ENCODE results near the genes PPP2R5D, CUL9, CRIP3 and YIPF3.

DNA sequence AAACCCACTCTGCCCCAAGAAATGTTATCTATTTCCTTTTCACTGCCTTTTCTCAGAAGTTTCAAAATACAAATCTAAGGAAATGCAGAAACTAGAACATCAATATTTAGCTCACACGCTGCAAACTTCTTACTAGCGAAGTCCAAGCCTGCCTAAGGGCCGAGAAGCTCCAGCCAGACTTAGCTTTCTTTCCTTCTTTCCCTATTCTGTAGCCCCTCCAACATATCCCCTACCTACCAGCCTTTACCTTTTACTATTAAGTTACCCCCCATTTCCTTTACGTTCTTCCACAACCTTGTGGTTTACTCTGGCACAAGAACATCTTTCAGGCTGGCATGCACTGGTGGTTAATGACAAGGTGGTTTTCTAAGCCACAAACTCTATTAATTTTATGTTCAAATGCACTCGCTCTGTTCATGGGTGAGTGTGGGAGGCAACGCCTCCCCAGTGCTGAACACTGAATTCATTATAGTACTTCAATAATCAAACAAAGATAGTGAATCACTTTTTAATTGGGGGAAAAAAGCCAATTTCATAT is 64.5 kb downstream of the TRERF1 start:
- PRO-cap: no peak

DNA sequence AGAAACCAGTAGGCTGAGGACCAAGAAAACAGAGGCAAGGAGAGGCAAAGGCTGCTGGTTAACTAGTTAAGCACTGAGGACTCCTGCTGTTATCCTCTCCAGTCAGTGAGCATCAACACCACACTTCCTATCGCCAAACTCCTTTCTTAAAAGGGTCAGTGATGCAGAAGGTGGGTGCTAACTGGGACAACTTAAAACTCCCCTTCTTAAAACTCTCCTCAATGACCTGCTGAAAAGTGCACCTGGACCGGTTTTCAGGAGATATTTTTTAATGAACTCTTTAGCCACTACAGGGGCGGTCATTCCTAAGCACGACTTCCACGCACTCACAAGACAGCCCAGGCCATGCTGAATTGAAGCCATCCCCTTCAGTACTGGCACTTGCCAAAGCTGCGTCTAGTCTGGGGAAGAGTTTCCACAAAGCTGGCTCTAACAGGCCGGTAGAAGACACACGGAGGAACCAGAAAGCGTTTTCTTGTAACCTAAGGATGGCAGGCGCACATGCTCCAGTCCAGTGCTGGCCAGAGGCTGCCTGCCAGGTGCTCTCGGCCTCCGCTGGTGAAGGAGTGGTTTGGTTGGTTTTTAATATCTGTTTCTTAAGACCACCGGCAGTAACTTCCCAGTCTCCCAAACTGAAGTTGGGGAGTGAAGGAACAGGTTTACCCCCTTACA is 1.5 kb downstream of the TRERF1 start:
- PRO-cap: no peak

- PRO-cap: no peak
Observed at GRCh38 chr6:42787574-42788062, 5.8 kb downstream of the BICRAL start.

- PRO-cap: bidirectional peak, plus-strand start at chr6:42984589, minus-strand start at chr6:42984309
Observed at GRCh38 chr6:42983890-42985120, at the start of gene PPP2R5D. Gene PPP2R5D (plus strand): TSS chr6:42984570.

- PRO-cap: no peak
Observed at GRCh38 chr6:43011775-43012471, 1.8 kb downstream of the MEA1 start.

- PRO-cap: no peak
Observed at GRCh38 chr6:43072750-43073149, 3.4 kb upstream of the PTK7 start.

DNA sequence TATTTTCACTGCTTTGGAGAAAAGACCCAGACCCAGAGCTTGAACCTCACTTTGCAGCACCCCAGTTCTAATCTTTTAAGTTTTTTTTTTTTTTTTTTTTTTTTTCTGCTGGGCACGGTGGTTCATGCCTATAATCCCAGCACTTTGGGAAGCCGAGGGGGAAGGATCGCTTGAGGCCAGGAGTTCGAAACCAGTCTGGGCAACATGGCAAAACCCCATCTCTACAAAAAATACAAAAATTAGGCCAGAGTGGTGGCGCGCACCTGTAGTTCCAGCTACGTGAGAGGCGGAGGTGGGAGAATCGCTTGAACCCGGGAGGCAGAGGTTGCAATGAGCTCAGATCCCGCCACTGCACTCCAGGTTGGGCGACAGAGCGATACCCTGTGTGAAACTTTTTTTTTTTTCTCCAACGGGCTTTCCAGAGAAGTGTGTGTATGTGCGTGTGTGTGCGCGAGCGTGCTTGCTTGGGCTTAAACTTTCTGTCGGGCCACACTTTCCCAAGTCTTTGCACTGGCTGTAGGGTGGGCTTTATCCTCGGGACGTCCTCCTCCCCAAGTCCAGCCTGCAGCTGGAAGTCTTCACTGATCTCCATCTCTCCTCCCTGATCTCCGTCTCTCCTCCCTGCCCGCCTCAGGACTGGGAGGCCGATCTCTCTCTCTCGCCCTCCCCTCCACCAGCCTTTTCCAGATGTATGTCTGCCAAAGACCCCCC is 1.0 kb upstream of the SRF start:
- PRO-cap: no peak

DNA sequence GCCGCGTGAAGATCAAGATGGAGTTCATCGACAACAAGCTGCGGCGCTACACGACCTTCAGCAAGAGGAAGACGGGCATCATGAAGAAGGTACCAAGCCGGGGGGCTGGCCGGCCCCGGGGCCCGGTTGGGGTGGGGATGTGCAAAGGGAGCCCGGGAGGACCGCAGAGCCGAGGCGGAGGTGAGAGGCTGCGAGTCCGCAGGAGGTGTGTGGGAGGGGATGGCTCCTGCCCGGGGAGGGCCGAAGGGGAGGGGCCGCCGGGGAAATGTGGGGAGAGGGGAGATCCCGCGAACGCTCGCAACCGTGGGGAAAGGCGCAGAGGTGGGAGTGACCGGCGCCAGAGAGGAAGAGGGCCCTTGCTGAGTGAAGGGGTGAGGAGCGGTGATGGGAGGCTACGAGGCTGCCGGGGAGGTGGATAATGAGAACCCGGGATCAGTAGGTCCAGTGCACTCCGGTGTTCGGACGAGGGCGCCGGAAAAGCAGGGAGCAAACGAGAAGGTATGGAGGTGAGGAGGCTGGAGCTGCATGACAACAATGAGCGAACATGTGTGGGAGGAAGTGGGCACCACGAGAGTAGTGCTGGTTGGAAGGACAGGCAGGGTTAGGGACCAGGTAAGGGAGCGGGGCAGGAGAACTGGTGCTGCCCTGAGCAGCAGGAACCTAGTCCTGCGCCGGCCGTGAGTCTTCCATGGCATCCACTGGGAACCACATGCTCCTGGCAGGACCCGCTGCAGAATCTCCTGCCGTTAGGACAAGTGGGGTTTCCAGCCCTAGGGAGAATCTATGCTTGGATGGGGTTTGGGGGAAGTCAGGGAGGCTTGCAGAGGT is 1.2 kb downstream of the SRF start:
- PRO-cap: unidirectional peak, minus-strand start at position 700 of the sequence

DNA sequence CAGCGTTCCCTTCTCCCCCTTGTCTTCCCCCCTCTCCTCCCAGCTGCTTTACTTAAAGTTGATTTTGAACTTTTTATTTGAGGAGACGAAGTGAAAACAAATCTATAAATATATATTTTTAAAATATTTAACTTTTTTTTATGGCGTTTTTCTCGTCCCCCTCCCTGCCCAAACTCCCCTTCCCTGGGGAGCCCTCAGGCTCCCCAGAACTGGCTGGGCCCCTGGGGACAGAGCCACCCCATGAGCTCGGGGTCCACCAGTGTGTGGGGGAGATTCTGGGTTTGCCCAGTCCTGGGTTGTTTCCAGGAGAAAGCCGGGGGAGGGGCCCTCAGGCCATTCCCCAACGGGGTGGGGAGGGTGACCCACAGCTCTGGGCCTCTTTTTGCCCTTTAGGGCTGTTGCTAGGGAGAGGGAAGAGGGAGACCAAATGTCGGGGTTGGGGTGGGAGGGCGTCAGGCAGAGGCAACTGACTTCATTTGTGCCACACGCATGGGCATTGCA is 2.1 kb upstream of the CUL9 start:
- PRO-cap: no peak

- PRO-cap: no peak
Observed at GRCh38 chr6:43180329-43181012, 1.5 kb upstream of the CUL9 start.

GRCh38 chr6:43181749-43182784 is at the start of gene CUL9:
Gene CUL9 (plus strand): TSS chr6:43182196.
- PRO-cap: unidirectional peak, plus-strand start at chr6:43182181

GRCh38 chr6:43186755-43187242 is 4.8 kb downstream of the CUL9 start:
- PRO-cap: no peak

DNA sequence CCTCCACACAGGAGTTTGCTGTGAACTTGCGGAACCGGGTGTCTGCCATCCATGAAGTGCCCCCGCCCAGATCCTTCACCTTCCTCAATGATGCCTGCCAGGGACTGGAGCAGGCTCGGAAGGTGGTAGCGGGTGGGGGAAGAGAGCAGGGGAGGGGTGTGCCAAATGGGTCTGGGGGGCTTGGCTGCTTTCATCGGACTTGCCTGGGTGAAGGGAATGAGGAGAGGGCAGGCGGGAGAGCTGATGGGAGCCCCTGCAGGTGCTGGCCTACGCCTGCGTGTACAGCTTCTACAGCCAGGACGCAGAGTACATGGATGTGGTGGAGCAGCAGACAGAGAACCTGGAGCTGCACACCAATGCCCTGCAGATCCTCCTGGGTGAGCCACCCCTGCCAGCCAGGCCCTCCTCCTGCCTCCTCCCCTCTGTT is 6.7 kb downstream of the DNPH1 start:
- PRO-cap: no peak

- PRO-cap: no peak
Observed at GRCh38 chr6:43267643-43268129, 24.4 kb downstream of the TTBK1 start.

- PRO-cap: no peak
Observed at GRCh38 chr6:43308257-43309193, at the start of gene CRIP3. Gene CRIP3 (minus strand): TSS chr6:43308826.

DNA sequence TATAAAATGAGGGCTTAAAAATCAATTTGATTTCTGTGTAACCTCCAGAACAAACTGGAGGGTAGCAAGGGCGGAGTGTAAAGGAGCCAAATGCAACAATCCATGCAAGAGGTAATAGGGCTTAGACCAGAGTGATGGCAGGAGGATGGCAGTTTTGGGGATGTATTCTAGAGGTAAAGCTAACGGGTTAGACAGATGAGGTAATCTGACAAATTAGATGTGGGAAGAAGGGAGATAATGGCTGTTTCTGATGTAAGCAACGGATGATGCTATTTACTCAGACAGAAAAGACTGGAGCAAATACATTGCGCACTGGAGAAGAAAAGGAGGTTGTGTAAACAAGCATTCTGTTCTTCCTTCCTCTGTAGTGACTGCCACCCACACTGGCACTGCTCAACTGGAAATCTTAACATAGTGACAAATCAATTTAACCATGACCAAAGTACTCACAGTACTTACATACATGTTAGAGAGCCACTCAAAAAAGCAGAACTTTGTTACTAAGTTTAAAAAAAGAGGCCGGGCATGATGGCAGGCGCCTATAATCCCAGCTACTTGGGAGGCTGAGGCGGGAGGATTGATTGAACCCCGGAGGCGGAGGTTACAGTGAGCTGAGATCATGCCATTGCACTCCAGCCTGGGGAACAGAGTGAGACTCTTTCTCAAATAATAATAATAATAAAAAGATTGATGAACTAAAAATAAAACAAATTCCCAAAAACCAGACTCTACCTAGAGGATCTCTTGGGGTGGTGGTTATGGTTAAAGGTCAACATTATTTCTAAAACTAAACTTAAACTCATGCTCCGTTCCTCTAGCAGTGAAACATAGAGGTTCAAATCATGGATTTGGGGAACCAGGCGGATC is 1.9 kb downstream of the ZNF318 start:
- PRO-cap: no peak

DNA sequence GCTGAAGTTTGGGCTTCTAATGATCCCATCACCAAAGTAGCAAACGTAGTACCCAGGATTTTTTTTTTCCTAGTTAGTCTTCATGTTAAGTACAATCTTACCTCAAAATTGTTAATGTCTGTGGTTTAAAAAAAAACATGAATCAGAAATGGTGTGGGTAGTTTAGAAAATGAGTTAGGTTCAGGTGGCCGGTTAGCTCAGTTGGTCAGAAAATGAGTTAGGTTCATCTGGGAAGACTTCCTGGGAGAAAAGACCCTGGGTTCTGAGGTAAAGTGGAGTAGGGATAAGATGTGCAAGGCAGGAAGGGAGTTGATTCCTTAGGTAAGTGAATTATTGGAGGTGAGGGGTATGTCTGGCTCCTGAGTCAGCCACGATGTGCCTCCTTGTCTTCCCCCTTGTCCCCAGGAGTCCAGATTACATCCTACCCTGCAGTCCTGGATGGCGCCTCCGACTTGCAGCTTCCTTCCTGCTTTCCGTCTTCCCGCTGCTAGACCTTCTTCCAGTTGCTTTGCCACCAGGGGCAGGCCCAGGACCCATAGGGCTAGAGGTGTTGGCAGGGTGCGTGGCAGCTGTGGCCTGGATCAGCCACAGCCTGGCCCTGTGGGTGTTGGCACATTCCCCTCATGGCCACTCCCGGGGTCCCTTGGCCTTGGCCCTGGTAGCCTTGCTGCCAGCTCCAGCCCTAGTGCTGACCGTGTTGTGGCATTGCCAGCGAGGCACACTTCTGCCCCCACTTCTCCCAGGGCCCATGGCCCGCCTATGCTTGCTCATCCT is 4.6 kb downstream of the ABCC10 start:
- PRO-cap: no peak

DNA sequence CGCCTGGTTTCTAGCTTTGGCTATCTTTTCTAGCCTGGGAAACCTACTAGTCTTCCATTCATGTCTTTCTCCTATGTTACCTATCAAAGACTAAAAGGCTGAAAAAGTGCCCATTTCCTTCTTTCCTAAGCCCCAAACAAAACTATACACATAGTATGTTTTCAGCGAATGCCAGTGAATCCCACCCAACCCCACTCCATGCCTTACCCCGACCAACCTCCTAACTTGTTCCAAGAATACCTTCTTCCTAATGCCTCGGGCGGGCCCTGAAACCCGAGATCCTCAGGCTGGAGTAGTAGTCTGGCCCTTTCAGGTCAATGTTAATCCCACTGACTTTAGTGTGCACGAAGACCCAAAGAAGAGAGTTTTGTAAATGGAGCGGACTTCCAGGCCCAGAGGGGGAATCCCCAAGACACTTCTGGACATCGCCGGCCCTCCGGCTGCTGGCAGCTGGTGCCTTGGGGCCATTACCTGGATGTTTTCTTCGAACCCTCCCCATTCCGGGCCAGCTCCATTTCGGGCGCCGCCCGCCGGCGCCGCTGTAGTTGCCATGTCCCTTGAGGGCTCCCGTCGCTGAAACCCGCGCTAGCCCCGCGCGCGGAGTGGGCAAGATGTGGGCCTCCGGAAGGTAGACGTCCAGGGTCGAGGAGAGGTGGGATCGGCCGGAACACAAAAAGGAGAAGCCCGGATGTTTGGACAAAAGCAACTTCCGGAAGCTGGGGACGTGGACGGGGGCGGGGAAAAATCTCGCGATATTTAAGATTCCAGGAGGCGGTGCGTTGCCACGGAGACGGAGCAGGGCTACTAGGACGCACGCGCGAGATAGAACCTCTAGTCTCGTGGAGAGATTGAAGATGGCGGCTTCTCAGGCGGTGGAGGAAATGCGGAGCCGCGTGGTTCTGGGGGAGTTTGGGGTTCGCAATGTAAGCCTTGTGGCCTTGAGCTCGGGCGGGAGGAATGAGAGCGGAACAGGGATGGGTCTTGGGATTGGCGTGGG is at the start of gene YIPF3:
Gene YIPF3 (minus strand): TSS at position 671 of the 997 bp plus-strand sequence.
- PRO-cap: bidirectional peak, plus-strand start at position 834 of the sequence, minus-strand start at position 671 of the sequence

DNA sequence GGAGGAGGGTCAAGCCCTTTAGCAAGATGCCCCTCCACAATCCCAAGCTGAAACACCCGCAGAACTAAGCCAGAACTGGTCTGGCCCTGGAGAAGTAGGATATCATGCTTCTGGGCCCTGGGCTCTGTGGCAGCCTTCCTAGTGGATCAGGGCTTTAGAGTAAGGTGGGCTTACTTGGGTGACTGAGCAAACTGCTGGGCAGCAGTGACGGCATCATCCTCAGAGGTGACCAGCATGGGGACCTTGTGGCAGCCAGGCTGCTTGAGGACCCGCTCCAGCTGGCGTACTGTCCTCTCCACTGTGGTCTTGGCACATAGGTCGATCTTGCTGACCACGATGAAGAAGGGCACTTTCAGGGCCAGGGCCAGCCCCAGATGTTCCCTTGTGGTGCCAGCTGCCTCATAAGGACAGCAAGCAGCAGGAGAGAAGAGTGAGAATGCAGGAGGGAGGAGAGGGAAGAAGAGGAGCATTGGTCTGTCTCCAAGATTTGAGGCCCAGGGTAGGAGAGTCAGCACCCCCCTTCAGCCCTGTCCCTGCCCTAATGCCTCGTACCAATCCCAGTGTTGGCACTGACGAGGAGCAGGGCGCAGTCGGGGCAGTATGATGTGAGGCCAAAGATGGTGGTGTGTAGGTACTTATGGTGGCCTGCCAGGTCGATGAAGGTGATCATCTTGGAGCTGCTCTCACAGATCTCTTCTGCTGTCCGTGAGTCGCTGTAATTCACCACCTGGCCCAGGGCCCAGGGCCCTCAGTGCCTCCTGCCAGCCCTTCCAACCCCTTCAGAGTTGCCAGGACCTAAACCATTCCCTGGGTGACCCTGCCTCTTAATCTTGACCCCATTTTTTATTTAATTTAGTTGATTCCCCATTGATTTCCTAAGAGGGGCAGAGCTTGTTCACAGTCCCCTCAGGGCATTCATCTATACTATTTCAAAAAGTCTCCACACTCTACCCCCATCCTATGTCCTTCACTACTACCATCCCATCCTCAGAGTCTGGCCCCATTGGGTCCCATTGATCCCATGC is 4.4 kb downstream of the GTPBP2 start:
- PRO-cap: no peak

GRCh38 chr6:43629322-43629844 is 319 bp upstream of the GTPBP2 start:
- PRO-cap: bidirectional peak, plus-strand start at chr6:43629443, minus-strand start at chr6:43629208

Data from pulmonary artery (tissue), 1 donor.